Measurements from ENCODE around the genes GMCL1, MPHOSPH10 and DYSF.

DNA sequence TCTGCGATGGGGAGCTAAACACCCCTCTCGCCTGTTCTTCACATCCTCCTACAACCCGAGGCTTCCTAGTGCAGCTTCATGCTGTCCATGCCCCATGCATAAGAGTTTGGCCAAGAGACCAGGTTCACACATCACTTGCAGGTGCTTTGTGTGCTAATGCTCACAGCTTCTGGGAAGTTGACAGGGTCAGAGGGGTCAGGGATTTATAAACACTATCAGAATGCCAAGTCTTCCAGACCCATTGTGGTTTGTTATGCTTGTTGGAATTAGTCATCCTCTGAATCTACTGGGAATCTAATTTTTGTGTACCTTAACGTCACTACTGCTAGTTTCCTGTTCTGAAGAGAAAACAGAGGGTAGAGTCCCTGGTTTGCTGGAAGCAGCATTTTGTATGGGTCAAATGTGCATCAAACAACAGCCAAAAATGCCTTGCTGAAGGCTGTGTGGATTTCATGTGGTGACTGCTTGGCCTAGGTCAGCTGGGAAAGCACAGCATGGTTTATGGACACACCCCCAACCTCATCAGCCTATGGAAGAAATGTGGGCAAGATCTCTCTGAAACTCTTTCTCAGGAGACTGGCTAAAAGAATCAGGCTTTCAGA lies 33.2 kb downstream of the ANTXR1 start:
- PRO-cap, 2 experiments: no peak in any of the 2 experiments

DNA sequence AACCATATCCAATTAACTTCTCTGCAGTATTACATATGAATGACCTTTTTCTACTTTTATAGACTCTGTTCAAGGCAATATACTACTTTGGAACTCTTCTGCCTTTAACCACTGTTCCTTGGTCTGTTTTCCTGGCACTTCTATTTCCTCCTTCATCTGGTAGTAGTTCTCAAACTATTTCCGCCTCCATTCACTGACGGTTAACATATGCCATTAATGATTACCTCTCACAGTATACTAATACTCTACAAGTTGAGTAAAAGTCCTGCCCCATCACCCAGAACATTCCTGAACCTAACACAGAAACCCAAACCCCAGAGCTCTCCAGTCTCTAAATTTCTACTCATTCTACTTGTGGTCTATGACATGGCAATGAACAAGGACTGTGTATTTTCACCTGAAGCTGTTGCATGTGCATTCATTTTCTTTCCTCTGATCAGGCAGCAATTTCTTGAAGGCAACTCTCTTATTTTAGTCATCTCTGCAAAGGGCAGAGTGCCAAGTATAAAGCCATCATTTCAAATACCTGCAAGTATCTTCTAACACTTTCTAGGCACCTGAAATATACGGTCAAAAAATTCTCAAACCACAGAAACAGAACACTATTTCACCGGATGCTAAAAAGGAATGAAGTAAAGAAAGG lies 4.4 kb downstream of the GFPT1 start:
- PRO-cap, 2 experiments: no peak in any of the 2 experiments

- PRO-cap, 2 experiments: no peak in any of the 2 experiments
Observed at GRCh38 chr2:69499884-69500386, 62.7 kb upstream of the NFU1 start.

GRCh38 chr2:69638170-69638872 lies 5.2 kb downstream of the AAK1 start:
- PRO-cap, 2 experiments: no peak in any of the 2 experiments

GRCh38 chr2:69652437-69652708 lies 8.8 kb upstream of the AAK1 start:
- PRO-cap, 2 experiments: no peak in any of the 2 experiments

- PRO-cap, 2 experiments: no peak in any of the 2 experiments
Observed at GRCh38 chr2:69790188-69790822, 39.2 kb upstream of the GMCL1 start.

DNA sequence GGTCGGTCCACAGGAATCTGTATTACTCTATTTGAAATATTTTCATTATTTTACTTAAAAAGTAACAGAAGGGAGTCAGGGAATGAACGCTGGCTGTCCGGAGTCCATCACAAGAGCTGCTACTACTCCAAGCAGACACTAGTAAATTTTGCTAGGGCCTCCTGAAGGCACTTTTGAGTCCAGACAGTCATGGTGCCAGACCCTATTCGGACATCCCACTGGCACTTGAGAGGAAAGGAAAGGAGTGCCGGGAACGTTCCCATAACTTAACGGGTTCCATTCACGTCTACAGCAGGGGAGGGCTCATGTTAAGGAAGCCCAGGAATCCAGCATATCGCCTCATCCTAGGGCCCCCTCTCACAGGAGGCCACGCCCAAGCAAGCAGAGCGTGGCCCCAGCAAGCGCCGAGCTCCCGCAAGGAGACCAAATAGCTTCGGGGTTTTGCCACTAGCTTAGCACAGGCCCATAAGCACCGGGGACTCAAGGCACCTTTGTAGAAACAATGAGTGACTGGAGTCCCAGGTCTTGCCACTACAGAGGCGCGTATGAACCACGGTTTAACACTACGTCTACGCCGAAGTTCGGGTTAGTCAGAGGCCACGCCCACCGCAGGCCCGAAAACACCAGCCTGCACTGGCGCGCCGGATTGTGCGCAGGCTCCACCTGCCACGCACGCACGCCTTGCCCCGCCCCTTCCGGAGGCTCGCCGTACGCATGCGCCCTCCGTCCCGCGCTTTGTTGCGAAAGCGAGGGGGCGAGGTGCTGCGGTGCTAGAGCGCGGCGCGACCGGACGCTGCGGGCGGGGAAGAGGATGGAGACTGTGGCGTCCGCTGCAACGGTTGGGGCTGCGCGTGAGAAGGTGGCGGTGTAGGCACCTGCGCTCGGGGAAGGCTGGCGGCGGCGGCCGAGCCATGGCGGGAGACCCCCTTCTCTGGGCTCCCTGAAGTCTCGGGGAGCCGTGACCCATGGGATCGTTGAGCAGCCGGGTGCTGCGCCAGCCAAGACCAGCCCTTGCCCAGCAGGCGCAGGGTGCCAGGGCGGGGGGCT lies at the start of gene GMCL1:
Gene GMCL1, plus strand, starts transcription at position 733 of the 1,047 bp plus-strand sequence.
- PRO-cap, 2 experiments: peak in 2 of 2 experiments; most common plus-strand start position 773 of the sequence (in 2); most common minus-strand start position 559 of the sequence (in 1)

GRCh38 chr2:69829975-69830360 lies 508 bp downstream of the GMCL1 start:
- PRO-cap, 2 experiments: no peak in any of the 2 experiments

- PRO-cap, 2 experiments: no peak in any of the 2 experiments
Observed at GRCh38 chr2:70224465-70224948, 23.9 kb downstream of the TIA1 start.

DNA sequence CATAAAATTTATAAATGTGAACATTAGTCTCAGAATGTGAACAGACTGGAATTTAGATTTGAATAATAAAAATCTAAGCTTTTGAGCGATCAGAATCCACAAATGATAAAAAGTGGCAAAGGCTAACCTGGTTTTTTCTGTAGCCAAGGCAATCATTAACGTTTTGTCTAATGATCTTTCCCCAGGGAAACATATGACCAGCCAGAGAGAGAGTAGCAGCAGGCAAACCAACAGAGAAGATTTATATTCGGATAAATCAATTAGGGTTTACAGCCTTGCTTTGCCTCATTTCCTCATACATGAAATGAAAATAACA lies 14.6 kb downstream of the TIA1 start:
- PRO-cap, 2 experiments: peak in 2 of 2 experiments; most common plus-strand start position 192 of the sequence (in 1); most common minus-strand start position 107 of the sequence (in 1)

GRCh38 chr2:70300797-70301737 lies 800 bp downstream of the FAM136A start:
- PRO-cap, 2 experiments: peak in 2 of 2 experiments; most common plus-strand start chr2:70301404 (in 2)

DNA sequence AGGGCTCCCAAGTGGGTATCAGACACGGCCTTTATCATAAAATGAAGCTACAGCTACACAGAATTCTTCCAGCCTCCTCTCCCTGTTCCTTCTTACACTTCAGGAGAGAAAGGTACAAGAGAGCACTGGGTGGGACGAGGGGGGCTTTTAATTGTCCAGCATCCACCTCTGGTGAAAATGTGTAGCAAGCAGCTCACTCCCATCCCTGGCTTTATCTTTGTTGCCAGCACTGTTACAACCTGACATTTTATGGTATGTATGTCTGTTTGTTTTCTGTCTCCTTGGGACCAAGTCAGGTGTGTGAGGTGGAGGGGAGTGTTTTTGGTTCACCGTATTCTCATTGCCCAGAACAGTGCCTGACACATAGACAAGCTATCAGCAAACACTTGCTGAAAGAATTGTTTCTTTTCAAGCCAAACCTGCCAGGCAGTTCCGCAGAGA lies 24.8 kb downstream of the TGFA start:
- PRO-cap, 2 experiments: no peak in any of the 2 experiments

DNA sequence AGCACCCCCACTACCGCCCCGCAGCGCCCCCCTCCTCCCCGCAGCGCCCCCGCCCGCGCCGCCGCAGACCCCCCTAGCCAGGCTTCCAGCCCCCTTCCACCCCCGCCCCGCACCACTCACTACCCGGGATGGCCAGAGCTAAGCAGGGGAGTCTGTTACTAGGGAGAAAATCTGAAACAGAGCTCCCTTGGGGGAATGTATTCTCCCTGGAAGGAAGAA lies 260 bp upstream of the ADD2 start:
- PRO-cap, 2 experiments: no peak in any of the 2 experiments

- PRO-cap, 2 experiments: no peak in any of the 2 experiments
Observed at GRCh38 chr2:70897231-70897759, 3.1 kb upstream of the VAX2 start.

GRCh38 chr2:70948249-70948837 lies 12.6 kb downstream of the ATP6V1B1 start:
- PRO-cap, 2 experiments: no peak in any of the 2 experiments

DNA sequence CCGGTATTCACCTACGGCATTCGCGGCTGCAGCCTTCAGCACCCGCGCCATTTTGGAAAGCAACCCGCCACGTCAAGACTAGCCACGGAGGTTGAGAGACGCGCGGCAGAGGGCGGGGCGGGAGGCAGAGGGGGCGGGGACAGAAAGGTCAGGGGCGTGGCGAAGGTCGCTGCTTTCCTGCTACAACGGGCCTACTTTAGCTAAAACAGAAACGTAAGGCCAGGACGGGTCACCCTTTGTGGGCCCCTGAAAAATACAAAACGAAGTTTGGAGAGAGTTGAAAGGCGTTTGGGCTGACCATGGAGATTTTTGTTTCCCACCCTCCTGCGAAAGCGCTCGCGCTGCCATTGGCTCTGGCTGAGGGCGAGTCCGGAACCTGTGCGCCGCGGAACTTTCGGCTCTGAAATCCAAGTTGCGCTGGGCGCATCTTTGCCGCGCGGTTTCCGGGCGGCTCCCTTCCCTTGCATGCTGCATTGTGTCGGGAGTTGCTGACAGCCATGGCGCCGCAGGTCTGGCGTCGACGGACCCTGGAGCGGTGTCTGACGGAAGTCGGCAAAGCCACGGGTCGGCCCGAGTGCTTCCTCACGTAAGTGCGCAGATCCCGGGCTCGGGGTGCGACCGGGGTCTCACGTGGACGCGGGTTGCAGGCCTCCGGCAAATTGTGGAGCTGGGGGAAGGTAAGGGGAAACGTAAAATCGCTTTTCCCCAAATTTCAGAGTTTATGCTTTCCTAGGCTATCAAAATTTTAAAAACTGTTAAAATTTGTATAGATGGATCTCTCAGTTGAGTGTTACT lies at the start of gene MPHOSPH10:
Gene MPHOSPH10, plus strand, starts transcription at position 466 of the 795 bp plus-strand sequence.
- PRO-cap, 2 experiments: peak in 2 of 2 experiments; most common plus-strand start position 203 of the sequence (in 2); most common minus-strand start position 54 of the sequence (in 2)

GRCh38 chr2:71235831-71236480 lies 9.1 kb upstream of the PAIP2B start:
- PRO-cap, 2 experiments: no peak in any of the 2 experiments

GRCh38 chr2:71416739-71417695 lies 49.5 kb upstream of the DYSF start:
- PRO-cap, 2 experiments: no peak in any of the 2 experiments

DNA sequence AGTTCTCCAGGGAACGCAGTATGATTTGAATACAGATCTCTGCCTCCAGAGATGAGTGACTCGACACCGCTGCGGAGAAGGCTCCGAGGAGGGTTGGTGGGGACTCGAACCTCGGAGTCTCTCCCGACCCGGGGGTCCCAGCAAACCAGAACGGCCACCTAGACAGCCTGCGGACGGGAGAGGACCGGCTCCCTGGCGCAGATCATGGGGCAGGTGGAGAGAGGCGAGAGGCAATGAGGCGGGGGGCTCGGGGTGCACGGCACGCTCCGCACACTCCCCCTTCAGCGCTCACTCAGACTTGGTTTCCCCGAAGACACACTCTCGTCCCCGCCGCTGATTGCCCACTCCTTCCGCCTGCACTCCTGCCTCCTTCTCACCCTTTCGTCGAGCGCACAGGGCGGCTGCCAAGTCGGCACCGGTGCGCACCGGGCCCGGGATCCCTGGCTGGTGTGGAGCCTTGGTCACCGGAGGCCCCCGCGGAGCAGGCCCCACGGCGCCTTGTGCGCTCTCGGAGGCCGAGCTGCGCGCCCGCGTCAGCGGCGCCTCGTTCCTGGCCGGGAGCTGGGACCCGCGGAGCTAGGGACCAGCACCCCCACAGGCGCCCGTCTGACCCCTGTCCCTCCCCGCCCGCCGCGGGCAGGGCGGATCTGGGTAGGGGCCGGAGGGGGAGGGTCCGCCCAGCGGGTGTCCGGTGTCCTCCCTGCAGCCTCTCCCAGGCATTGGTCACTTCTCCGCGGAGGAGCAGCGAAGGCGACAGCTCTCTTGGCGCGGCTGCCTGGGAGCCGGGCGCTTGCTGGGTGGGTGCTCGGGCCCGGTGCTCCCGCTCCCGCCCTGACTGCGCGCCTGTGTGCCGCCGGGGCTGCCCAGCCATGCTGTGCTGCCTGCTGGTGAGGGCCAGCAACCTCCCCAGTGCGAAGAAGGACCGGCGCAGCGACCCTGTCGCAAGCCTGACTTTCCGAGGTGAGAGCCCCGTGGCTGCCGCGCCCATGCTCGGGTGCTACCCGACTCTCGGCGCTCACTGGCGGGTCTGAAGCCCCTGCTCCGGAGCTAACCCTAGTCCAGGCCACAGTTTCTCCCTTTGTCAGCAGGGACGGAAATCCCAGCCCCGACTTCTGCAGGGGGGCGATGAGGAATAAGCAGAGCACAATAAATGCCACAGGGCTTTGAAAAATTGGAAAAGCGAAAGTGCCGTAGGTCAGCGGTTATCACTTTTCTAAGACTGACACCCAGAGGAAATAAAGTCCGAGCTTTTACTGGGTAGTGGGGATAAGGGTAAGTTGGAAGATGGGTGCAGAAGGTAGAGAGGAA lies at the start of gene DYSF:
Gene DYSF, plus strand, starts transcription at position 726 of the 1,308 bp plus-strand sequence.
- PRO-cap, 2 experiments: peak in 2 of 2 experiments; most common plus-strand start position 734 of the sequence (in 1); most common minus-strand start position 647 of the sequence (in 2)

DNA sequence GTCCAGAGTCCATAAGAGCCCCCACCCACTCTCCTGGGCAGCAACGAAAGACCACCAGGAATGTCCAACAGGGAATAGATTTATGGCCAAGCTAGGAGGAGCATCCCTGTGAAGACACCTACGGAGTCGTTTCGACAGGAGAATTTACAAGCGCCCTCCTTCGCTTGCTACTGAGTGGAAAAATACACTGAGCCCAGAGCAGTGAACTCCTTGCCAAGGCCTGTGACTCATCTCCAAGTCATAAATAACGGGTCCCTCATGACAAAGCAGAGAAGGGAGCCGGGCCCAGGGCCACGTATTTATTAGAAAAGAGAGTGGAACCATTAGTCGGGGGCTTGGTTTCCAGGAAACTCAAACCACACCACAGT lies 276.3 kb downstream of the DYSF start:
- PRO-cap, 2 experiments: no peak in any of the 2 experiments

Data from Metastatic Liver Carcinoma in the Adrenal Gland (tissue), 2 donors.